Melanocyte of skin (primary cell): Measurements from ENCODE around the genes FFAR2, KRTDAP and KIRREL2.

DNA sequence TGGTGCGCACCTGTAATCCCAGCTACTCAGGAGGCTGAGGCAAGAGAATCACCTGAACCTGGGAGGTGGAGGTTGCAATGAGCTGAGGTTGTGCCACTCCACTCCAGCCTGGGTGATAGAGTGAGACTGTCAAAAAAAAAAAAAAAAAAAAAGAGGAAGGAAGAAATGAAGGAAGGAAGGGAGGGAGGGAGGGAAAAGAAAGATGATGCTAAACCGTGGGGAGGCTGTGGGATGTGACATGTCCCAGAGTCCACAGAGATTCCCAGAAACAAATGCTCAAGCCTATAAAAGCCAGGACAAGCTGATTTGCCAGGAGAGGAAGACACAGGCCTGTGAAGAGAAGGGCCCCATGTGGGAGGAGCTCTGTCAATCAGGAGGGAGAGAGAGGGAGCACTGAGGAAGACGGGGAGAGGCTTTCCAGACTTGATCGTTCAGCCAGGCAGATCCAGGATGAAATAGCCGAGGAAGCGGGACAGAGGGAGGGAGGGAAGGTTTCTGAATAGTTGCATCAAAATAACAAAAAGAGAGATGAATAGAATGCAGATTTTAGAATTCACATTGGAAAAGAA lies 2.4 kb upstream of the FXYD5 start:
- CAGE, long polyA plus RNA, 2 experiments: no peak in any of the 2 experiments

DNA sequence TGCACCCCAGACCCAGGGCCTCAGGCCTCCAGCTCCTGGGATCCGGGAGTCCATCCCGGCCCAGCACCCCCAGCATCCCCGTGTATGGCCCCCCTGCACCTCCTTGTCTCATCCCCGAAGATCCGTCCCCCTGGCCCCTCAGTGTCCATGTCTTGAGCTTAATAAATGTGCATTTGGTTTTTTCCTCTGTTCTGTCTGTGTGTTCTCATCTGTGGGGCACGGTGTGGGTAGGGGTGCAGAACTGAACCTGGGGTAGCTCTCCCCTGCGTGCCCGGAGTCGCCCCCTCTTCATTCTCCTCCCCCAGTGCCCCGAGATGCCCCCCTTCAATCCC lies 455 bp upstream of the FXYD5 start:
- CAGE, long polyA plus RNA, 2 experiments: no peak in any of the 2 experiments

GRCh38 chr19:35159207-35160139 lies 4.9 kb downstream of the FXYD5 start:
- CAGE, long polyA plus RNA, 2 experiments: no peak in any of the 2 experiments

DNA sequence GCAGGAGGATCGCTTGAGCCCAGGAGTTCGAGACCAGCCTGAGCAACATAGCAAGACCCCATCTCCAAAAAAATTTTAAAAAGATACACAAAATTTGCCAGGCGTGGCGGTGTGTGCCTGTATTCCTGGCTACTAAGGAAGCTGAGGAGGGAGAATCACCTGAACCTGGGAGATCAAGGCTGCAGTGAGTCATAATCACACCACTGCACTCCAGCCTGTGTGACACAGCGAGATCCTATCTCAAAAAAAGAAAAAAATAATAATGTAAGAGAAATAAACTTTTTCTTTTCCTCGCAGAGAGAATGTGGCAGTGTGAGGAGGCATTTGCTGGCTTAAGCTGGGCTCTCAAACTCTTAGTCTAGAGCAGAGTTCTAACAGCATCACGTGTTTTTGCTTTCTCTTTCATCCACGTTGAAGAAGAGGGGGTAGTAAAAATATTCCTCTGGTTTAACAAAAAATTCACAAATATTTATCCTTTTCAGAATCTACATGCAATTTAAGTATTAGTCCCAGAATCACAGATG lies 21.0 kb downstream of the FAM187B start:
- CAGE, long polyA plus RNA, 2 experiments: no peak in any of the 2 experiments

GRCh38 chr19:35240125-35240707 lies 8.6 kb upstream of the LSR start:
- CAGE, long polyA plus RNA, 2 experiments: no peak in any of the 2 experiments

DNA sequence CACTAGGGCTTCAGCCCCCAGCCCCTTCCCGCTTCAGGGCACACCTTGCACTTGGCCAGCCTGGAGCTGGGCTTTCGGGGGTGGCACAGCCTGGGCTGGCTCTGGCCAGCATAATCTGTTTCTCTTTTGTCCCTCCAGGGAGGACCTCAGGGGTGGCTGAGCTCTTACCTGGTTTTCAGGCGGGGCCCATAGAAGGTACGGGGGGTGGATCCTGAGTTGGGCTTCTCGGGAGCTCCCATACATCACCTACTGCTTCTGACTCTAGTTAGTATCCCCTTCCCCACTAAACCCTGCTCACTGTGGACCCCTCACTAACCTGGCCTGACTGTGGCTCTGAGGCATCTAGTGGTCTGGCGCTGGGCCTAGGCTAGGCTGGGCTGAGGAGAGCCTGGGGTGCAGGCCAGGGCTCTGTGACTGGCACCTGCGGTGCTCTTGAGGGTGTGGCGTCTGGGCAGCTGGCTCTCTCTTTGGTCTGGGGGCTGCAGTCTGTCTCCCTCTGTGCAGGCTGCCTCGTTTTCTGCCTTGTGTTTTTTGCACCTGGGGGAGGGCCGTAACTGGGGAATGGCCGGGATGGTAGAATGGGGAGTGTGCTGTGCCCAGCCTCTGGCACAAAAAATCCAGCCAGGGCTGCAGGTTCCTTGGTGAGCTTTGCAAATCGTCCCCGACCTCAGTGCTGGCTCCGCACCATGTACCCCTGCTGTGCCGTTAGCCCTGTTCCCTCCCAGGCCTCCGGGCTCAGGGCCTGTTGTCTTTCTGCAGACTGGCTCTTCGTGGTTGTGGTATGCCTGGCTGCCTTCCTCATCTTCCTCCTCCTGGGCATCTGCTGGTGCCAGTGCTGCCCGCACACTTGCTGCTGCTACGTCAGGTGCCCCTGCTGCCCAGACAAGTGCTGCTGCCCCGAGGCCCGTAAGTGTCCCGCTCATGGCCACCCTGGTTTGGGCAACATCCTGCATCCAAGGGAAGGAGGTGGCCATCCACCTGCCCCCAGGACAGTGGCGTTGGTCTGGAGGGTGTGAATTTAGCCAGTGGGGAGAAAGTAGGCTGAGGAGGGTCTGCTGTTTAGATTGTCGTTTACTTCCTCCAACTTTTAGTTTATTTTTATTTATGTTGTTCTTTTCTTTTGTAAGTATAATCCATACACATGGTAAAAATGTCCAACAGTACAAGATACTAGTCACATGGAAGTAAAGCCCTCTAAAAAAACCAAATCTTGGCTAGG lies 6.6 kb upstream of the USF2 start:
- CAGE, long polyA plus RNA, 2 experiments: no peak in any of the 2 experiments

DNA sequence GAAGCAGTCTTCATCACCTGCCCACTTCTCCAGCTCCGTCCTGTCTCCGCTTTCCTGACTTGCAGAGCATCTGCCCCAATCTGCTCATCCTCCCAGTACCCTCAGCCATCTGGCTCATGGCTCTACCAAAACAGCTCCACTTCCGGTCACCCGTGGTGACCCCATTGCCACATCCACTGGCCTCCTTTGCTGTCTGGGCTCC lies 4.3 kb downstream of the USF2 start:
- CAGE, long polyA plus RNA, 2 experiments: no peak in any of the 2 experiments

DNA sequence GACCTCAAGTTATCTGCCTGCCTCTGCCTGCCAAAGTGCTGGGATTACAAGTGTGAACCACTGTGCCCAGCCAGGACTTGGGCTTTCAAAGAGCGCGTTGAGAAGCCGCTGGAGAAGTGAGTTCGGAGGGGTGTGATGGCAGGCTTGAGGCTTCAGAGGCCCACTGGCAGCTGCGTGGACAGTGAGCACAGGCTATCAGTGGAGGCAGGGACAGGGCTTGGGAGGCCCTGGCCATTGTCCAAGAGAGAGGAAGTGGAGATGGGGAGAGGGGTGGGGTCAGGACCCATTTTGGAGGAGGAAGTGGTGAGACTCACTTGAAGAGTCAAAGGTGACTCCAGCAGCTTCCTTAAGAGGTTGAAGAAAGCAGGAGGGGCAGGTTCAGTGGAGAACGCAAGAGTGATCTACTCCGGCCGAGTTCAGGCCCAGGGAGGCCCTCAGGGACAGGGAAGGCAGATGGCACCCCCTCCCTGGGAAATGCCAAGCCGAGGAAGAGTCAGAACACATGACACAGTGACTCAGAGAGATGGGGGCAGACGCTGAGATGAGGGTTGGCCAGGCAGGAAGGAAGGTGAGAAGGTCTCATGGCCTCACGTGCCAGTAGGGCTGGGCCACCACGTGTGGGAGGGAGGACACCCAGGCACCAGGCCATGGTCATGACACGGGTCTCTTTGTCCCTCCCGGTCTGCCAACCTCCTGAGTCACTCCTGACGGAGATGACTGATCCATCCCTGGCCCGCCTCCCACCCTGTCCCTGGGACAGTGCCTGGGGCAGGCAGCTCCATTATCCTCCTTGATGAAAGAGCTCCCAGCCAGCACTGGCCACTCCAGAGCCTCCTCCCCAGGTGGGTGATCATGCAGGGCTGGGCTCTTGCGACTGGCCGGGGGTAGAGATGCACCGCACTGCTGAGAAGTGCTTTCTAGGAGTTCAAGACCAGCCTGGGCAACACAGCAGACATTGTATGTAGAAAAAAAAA lies 10.1 kb upstream of the CD22 start:
- CAGE, long polyA plus RNA, 2 experiments: no peak in any of the 2 experiments

DNA sequence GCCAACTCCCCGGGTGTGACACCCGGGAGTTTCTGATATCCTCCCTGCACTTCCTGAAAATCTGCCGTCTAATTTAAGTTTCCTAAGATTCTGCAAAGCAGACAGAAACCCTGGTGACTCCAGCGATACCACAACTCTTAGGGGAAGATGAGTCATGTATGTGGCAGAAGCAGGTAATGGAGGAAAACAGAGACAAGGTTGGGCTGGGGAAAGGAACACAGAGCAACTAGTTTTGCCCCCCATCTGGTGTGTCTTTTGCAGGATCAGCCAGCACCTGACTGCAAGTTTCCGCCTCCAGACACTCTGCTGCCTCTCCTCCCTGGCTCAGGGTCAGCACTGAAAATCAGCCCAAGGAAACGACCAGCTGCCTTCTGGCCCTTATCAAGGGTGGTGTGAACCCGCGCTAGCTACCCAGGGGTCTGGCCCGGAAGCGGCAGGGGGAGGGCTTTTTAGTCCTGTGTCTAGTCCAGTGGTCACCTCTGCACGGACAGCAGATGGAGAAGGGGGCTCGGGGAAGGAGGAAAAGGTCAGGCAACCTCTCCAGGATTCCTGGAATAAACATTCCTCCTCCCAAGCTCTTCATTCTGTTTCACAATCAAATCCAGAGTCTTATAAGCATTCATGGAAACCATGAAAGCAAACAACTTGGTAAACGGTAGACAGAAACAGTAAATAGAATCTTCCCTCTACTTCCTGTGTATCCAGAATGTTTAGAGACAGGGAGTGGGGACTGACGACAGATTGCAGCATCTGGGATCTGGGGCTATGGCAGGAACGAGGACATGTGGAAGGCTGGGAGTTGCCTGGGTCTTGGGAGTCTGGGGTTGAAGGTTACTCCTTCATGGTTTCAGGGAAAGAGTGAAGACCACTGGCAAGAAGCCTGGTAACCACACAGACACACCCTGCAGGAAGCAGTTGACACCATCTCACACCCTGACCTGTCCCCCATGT lies 11.1 kb upstream of the FFAR2 start:
- CAGE, long polyA plus RNA, 2 experiments: no peak in any of the 2 experiments

GRCh38 chr19:35447989-35449008 lies at the start of gene FFAR2:
Gene FFAR2 (plus strand): TSS chr19:35448257.
- CAGE, long polyA plus RNA, 2 experiments: no peak in any of the 2 experiments

DNA sequence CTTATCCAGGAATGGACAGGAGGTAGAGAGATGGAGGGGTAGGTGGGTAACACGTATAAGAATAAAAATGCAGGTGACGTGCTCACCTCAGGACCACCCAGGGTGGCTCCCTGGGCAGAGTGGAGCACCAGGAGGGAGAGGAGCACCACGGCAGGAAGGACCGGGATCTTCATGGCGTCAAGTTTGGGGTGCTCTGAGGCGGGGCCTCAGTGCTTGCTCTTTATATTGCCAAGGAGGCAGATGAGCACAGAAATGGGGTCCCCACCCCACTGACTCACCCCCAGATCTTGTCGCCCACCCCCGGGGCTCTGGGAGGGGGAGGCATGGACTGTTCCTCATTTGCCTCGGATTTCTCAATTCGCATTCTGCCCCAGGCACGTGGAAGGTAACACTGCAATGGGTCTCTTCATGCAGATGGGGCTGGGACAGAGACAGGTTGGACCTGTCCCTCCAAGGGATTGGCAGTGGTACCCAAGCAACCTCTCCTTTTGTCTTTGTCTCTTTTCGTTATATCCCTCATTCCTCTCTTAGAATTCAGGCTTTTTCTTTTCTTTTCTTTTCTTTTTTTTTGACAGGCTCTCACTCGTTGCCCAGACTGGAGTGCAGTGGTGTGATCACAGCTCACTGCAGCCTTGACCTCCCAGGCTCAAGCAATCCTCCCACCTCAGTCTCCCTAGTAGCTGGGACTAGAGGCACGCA lies at the start of gene KRTDAP:
TSS of gene KRTDAP (minus strand) at position 195 of the 699 bp plus-strand sequence.
- CAGE, long polyA plus RNA, 2 experiments: no peak in any of the 2 experiments

GRCh38 chr19:35501652-35502273 lies 11.5 kb upstream of the KRTDAP start:
- CAGE, long polyA plus RNA, 2 experiments: no peak in any of the 2 experiments

GRCh38 chr19:35575588-35576058 lies 10.3 kb upstream of the PMIS2 start:
- CAGE, long polyA plus RNA, 2 experiments: no peak in any of the 2 experiments

DNA sequence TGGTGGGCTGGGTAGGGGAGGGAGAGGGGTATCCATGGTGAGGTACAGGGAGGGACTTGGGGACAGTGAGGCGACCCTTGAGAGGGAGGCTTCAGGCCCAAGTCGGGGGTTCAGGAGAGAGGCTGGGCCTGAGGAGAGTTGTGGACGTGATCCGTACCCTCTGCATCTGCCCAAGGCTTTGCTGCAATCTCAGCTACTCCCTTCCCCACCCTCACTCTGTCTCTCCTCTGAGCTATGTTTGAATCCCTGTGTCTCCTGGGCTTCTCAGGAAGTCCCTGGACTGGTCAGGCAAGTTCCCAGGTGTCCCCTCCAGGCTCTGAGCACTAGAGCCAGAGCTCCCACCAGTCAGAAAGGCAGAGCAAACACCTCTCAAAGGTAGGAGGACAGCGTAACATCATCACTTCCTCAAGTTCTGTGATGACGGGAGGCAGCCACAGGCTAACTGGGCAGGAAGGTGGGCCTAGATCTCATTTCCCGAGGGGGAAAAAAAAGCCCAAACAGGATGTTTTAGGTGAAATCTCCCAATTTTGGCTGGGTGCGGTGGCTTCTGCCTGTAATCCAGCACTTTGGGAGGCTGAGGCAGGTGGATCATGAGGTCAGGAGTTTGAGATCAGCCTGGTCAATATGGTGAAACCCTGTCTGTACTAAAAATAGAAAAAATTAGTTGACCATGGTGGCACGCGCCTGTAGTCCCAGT lies 1.9 kb downstream of the LIN37 start:
- CAGE, long polyA plus RNA, 2 experiments: no peak in any of the 2 experiments

GRCh38 chr19:35854642-35855226 lies 2.0 kb upstream of the KIRREL2 start:
- CAGE, long polyA plus RNA, 2 experiments: no peak in any of the 2 experiments

DNA sequence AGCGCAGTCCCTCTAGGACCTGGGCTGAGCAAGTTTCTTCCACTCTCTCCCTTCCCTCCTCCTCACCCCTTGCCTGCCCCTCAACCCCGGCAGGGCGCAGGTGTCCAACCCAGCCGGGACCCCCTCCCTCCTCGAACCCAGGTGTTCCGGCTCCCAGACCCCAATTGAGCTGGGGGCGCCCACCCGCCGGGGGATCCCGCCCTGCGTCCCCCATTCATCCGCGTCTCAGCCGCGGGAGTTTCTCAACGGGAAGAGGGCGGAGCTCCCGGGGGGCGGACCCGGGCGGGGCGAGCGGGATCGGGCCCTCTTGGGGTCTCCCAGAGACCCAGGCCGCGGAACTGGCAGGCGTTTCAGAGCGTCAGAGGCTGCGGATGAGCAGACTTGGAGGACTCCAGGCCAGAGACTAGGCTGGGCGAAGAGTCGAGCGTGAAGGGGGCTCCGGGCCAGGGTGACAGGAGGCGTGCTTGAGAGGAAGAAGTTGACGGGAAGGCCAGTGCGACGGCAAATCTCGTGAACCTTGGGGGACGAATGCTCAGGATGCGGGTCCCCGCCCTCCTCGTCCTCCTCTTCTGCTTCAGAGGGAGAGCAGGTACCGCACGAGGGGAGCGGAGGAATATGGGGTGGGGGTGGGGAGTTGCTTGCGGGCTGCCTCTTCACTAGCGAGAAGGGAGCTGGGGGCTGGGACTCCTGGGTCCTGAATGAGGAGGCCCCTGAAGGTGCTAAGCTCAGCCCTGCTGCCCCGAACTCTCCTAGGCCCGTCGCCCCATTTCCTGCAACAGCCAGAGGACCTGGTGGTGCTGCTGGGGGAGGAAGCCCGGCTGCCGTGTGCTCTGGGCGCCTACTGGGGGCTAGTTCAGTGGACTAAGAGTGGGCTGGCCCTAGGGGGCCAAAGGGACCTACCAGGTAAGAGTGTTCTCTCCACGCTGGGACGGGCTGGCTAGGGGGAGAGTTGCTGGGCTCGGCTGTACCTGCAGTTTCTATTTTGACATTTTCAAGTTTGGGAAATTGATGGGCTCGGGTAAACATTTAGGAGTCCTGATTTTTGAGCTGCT lies at the start of gene KIRREL2:
TSS of gene KIRREL2 (plus strand) at position 320 of the 1,052 bp plus-strand sequence.
- CAGE, long polyA plus RNA, 2 experiments: no peak in any of the 2 experiments

GRCh38 chr19:35861016-35861636 lies 4.4 kb downstream of the KIRREL2 start:
- CAGE, long polyA plus RNA, 2 experiments: no peak in any of the 2 experiments

GRCh38 chr19:35898218-35898582 lies 4.1 kb upstream of the HCST start:
- CAGE, long polyA plus RNA, 2 experiments: no peak in any of the 2 experiments

DNA sequence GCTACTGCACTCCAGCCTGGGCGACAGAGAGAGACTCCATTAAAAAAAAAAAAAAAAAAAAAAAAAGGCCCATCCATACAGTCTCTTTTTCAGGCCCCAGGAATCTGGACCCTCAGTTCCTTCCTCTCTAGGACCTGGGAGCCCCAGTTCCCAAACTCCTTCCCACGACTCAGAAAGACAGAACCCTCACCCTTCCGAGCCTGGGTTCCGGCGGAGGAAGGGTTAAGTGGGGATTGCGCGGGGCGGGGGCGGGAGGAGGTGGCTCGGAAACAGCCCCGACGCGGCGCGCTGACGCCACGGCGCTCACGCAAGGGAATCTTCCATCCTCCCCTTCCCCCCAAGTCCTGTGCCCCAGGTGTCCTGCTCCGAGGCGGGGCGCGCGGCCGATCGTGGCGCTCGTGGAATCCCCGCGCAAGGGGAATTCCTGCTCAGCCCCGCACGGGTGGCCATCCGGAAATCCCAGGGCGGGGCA lies 2.8 kb upstream of the HCST start:
- CAGE, long polyA plus RNA, 2 experiments: no peak in any of the 2 experiments

DNA sequence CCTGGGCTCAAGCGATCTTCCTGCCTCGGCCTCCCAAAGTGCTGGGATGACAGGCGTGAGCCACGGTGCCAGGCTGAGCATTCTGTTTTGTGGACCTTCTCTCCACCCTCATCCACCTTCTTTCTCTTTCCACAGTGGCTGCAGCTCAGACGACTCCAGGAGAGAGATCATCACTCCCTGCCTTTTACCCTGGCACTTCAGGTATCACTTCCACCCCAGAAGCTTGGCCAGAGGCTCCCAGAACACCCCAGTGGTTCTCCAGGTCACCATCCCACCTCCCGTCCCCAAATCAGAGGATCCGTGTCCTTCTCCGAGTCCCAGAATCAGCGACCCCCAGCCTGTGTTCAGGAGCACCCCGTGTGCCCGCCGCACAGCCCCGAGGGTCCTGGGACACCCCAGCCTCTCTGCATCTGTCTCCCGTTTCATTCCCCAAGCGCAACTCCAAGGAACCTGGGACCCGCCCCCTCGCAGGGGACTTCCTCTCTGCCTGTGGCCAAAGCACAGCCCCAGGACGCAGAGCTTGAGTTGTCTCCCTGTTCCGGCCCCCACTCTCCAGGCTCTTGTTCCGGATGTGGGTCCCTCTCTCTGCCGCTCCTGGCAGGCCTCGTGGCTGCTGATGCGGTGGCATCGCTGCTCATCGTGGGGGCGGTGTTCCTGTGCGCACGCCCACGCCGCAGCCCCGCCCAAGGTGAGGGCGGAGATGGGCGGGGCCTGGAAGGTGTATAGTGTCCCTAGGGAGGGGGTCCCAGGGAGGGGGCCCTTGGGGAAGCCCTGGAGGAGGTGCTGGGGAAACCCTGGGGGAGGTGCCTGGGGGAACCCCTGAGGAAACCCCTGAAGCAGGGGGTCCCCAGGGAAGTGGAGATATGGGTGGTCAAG lies 1.1 kb downstream of the HCST start:
- CAGE, long polyA plus RNA, 2 experiments: no peak in any of the 2 experiments